Endometrial microvascular endothelial cells (primary cell): ENCODE data around the gene FIBCD1.

- RAMPAGE, long total RNA: no peak
Observed at GRCh38 chr9:129895255-129896020, 60.2 kb downstream of the USP20 start.

DNA sequence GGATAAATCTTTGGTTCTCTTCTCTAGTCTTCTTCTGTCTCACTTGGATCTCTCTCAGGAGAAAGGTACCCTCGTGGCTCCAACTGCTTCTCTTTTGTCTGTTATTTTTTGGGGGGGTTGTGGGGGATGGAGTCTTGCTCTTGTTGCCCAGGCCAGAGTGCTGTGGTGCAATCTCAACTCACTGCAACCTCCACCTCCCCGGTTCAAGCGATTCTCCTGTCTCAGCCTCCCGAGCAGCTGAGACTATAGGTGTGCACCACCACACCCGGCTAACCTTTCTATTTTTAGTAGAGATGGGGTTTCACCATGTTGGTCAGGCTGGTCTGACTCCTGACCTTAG is 61.0 kb downstream of the USP20 start:
- RAMPAGE, long total RNA: no peak

GRCh38 chr9:129914136-129914558 is 78.9 kb downstream of the USP20 start:
- RAMPAGE, long total RNA: no peak

DNA sequence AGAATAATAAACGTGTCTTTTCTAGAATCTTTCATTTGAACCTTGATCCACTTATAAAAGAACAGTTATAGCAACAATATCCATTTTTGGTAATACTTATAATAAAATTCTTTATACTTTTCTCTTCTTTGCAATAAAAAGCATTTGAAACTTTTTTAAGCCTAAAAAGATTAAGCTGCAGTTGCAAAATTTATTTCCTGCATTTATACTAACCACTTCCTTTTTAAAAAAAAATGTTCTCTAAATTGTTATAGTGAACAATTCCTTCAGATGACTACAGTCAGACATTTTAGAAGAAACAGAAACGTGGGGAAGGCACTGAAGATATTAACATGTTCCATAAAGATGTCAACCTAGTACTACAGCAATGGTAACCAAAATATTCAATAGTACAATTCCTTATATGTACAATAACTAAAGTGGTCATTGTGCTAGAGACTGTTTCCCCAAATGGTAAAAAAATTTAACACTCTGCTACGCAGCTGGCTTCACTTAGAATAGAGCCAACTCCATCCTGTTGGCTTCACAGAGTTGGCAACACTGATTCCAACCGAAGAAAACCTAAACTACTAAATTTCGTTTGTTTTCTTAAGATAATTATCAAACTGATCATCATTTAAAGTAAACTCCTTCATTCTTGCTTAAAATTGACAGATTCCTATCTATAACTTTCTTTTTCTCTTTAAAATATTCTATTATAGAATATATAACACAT is 97.7 kb downstream of the FNBP1 start:
- RAMPAGE, long total RNA: no peak

- RAMPAGE, long total RNA: no peak
Observed at GRCh38 chr9:129964633-129965800, 78.0 kb downstream of the FNBP1 start.

- RAMPAGE, long total RNA: no peak
Observed at GRCh38 chr9:130043930-130044246, 899 bp upstream of the FNBP1 start.

DNA sequence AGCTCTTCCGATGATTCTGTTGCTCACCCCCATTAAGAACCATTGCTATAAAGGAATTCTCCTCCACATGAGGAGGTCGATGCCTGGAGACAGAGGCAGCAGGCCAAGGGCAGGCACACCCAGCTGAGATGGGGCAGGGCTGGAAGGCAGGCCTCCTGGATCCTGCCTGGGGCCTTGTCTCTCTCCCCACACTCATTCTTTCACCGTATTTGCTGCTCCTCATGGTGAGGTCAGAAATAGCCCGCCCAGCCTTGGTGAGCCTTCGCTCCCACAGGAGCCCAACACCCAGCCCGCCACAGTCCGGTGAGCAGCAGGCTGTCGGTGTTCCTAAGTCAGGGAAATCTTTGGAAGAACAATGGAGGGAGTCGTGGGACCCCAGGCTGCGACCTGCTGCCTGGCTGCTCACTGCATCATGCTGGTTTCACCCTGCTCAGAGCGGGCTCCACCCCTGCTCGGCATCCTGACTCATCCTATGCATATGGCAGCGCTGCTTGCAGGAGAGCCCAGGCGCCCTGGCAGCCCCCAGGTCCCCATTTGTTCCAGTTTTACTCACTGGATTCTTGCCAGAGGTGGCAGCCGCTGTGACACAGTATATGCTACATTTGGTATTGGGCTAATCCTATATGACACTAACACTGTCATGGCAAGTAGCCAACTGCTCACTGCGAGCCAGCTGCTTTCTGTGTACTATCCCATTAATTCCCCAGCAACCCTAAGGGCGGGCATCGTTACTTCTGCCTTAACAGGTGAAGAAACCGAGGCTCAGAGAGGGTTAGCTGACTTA is 53.2 kb upstream of the NCS1 start:
- RAMPAGE, long total RNA: no peak

DNA sequence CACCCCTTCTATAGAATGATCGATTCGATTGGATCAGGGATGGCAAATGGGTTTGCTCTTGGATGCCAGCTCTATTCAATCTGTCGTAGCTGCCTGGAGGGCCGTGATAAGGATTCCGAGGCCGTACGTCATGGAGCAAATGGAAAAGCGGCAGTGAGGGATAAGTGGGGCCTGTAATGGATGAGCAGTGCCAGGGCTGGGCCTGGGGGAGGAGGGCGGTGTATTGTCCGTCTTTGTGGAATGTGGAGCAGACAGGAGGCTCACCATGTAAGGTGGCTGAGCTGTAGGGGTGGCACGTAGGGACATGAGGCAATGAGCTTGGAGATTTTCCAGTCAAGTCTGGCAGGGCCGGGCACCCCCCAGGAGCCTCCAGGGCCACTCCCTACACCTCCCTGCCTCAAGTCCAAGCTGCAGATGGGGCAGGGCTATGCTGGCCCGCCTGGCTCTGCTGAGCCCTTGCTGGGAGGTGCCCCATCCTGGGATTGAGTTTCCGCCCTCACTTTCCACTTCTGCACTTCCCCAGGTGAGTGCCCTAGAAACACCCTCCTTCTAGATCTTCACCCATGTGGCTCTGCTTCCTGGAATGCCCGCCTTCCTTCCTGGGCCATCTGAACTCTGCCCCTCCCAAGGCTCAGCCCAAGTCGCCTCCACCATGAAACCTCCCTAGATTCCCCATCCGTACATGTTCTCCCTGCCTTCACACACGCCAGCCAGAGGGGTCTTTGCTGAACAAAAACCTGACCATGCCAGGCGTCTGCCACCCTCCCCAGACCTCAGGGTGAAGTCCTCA is 29.3 kb downstream of the NCS1 start:
- RAMPAGE, long total RNA: no peak

GRCh38 chr9:130289376-130289781 is 23.8 kb downstream of the HMCN2 start:
- RAMPAGE, long total RNA: no peak

GRCh38 chr9:130410501-130410955 is 34.2 kb upstream of the ASS1 start:
- RAMPAGE, long total RNA: no peak

- RAMPAGE, long total RNA: no peak
Observed at GRCh38 chr9:130433195-130434255, 11.2 kb upstream of the ASS1 start.

DNA sequence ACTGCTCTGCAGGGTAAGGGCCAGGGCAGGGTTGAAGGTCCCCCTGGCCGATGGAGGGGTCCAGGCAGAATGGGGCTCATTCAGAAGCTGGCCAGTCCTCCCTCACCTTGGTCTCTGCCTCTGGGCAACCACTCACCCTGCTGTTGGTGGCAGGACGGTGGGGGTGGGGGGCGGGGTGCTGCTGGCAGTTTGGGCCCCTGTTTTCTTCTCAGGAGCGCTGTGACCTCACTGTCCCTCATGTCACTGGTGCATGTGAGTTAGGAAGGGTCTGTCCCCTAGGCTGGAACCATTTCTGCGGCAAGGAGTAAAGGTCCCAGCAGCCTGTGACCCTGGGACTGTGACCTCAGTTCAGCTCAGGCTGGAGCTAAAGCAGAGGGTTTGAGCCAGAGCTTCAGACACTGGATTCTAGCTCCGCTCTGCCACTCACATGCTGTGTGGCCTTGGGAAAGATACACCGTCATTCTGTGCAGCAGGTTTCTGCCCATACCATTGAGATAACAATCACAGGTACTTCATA is 1.8 kb upstream of the ASS1 start:
- RAMPAGE, long total RNA: no peak

- RAMPAGE, long total RNA: no peak
Observed at GRCh38 chr9:130444465-130444661, 398 bp upstream of the ASS1 start.

DNA sequence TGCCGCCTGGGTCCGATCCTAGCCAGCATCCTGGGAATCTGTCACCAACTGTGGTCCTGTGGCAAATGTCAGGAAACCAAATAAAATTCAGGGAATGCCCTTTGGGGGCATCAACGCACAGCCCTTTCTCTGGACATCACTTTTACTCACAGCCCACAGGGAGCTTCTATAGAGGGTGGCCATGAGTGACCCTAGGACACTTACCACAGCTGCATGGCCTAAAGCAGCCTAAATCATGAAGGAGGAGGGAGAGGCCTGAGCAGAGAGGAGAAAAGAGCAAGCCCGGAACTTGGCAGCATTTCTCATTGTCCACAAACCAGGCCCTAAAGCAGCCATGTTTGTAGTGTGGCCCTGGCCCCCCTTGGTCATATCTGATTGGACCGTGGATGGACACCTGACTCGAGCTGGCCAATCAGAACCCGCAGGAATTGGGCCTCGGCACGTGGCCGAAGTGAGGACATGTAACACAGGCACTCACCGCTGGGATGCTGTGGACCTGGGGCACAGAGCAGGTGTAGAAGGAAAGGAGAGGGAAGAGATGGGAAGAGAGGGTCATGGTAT is 56.8 kb downstream of the ASS1 start:
- RAMPAGE, long total RNA: no peak

DNA sequence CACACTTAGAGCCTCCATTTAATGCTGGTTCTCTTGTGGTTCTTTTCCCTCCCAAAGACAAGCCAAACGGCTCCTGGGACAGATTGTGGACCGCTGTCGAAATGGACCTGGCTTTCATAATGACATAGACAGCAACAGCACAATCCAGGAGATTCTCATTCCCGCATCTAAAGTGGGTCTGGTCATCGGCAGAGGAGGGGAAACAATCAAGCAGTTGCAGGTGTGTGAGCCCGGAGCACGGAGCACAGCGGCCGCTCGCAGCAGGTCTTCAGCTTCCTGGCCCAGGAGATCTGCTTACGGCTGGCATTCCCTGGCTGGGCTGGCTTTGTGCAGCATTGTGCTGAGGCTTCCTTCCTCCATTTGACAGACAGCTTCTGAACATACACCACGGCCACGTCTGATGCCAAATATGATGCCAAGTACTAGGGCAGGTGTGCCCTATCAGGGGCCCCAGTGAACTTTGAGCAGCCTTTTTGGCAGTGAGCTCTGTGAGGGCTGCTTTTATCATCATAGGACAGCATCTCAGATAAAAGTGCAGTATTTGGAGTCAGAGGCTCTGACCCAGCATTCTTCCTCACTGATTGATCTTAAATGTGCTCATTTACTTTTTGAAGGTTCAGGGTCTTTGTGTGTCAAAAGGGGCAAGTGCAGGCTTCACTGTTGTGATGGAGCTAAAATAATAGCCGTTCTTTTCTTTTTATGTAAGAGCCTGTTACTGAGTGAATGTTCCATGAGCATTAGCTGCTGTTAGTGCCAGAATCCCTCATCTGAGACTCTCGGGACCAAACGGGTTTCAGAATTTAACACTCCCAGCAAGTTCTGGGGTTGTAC is 37.1 kb downstream of the FUBP3 start:
- RAMPAGE, long total RNA: no peak

DNA sequence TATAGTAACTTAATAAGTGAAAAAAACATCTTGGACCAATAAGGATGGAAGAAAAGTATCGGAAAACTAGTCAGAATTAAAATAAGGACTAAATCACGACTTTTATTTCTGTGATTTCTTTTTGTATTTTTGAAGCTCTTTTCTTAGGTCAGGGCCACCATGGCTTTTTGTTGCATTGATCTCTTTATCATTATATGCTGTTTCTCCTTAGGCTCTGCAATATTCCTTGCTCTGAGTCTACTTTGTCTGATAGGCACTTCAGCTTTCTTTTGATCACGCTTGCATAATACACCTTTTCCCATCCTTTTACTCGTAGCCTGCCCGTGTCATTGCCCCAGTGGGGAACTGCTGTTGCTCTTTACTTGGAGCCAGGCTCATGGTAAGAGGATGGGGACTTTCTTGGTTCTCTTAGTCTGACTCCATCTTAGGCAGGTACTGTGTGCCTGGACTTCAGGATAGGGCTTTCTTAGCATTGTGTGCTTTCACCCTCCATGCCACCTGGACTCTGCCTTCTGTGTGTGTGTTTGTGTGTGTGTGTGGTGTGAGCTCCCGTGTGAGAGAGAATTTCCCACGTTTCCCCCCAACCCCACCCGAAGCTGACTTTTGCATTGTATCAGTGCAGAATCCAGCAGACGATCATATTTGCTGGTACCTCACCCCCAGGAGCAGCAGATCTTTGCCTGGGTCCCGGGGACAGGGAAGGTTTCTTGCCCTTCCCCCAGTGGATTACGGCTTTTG is 48.1 kb upstream of the ABL1 start:
- RAMPAGE, long total RNA: no peak

- RAMPAGE, long total RNA: no peak
Observed at GRCh38 chr9:130870507-130871118, 26.0 kb downstream of the QRFP start.

GRCh38 chr9:130913044-130913750 is 16.6 kb upstream of the QRFP start:
- RAMPAGE, long total RNA: no peak

DNA sequence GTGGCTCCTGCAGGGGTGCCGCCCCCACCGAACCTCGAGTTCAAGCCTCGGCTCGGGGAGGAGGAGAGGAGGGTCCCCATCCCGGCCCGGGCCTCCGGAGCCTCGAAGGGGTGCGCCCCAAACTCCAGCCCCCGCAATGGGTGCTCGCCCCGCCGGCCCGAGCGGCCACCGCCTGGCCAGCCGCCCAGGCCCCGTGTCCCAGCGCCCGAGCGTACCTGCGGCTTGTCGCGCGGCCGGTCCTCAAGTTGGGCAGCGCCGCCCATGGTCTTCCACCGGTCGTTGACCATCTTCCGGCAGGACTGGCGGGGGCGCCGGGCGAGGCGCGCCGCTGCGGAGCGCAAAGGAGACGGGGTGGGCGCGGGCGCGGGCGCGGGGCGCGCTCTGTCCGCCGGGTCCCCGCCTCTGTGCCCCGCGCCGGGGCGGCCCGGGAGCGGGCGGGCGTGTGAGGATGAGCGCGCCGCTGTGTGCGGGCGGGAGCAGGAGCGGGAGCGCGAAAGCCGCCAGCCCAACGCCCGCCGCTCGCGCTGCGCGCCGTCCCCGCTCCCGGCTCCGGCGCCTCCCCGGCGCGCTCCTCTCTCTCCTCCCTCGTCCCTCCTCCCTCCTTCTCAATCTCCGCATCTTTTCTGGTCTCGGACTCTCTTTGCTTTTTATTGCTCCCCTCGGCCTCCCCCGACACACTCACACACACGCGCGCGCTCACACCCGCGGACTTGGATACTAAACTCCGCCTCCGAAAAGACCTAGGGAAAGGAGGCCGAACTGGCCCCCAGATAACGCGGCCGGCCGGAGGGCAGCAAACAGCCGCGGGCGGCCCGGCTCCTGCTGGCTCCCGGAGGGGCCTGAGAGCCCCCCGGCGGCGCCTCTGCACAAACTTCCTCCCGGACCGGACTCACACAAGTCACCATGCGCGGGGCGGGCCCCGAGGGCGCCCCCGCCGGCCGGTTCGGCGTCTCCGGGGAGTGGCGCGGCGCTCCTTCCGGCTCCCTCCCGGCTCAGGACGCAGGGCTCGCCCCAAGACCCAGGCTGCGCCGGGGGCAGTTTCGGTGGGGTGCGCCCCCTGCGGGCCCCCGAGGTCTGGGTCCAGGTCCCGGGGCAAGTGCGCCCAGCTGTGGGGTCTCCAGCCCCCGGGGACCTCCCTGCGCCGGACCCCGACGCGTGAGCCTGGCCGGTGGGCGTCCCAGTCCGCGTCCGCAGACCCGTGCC is at the start of gene FIBCD1:
FIBCD1 (minus strand) TSS at position 927 of the 1,203 bp plus-strand sequence.
- RAMPAGE, long total RNA: no peak

DNA sequence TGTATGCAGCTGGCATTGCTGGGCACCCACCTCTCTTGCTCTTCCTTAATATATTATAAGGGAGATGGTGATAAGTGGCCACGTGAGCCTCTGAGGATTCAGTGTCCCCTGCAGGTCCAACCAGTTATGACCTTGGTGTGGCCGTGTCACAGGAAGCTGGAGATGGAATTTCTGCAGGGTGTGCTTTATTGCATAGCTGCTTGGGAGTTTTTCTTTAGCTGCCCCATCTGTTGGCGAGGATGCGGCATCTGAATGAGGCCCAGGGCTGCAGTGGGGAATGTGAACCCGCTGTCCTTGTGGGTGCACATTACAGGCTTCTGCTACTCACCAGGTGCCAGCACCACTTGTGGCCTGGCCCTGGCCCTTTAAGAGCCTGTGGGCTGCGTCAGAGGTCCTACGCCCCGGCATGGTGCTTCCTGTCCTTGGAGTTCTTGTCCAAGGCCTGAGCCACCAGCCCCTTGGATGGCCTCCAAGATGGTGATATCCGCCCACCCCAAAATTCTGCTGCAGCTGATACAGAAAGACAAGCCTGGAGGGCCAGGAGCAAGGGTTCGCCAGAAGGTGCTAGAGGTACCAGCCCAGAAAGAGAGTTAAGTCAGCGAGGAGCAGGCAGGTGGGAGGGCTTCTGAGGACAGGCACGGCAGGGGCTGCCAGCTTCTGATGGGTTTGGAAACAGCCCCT is 6.2 kb downstream of the AIF1L start:
- RAMPAGE, long total RNA: no peak